Penis (tissue), 1 donor: ENCODE results near the genes ZNF445, ZNF197 and TMEM42.

GRCh38 chr3:43213157-43214128, 72.9 kb upstream of the SNRK start:
- PRO-cap: no peak

- PRO-cap: no peak
Measured at GRCh38 chr3:43288630-43289900, 2.7 kb downstream of the SNRK start.

GRCh38 chr3:43347500-43348318, 61.4 kb downstream of the SNRK start:
- PRO-cap: no peak

DNA sequence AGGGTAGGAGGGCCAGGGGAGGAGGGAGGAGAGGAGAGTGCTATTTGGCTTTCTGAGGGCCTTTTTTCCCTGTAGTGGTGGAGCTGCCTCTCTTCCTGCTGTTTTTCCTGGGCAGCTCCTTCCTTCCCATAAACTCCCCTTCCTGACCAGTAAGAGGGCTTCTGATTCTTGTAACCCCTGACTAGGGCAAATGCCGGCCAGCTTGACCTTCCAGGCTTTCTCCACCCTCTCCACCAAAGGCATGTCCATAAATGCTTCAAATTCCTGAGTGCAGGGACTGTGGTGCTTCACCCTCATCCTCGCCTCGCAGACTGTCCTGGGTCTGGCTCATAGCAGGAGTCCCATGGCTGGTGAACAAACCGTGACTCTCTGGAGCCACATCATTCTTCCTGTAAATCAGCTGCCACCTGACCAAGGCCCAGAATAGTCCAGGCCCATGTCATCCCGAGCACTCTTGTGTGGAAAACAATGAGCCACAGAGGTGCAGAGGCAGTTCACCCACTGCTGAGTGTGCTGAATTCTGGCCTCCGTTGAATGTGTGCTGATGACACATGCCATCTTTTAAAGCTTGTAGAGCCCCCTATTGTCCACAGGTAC, 68.5 kb downstream of the ABHD5 start:
- PRO-cap: no peak

DNA sequence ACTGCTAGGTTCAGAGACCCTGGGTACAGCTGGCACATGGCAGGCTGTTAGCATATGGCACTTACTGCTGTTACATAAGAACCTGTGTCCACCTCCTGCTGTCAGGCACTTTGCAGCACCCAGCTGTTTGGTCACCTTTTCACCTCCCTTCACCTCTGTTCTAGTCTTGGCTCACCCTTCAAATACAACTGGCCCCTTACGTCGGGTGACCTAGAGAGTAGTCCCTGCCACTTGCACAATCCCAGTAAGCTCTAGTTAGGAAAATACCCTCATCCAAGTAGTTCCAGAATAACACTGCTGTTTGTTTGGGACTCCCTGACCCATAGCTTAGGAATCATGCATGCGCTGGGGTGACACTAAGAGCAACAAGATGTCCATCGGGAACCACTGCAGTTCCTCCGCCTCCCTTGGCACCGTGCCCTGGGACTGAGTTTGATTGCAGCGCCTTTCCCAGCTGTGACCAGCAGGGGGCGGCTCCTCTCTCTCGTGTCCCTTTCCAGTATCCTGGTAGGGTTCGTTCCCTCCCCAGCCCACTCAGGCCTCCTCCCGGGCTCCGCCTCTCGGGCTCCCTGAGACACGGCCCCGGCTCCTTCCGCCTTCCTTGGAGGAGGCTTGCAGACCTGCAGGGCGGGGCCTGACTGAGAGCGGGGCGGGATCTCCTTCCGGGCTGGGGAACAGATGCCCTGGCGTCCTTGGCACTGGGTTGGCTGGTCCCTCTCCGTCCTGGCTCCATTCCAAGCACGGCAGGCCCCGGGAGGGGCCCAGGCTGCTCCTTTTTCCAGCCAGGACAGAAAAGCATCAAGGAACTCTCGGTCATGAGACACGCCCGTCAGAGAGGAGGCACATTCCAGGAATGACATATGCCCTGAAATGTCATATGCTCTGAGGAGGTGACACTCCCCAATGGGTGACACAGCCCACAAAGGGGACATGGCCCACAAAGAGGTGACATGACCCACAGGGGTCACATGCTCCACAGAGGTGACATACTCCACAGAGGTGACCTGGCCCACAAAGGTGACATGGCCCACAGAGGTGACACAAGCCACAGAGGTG, 78.7 kb downstream of the ABHD5 start:
- PRO-cap: unidirectional peak, plus-strand start at position 641 of the sequence

DNA sequence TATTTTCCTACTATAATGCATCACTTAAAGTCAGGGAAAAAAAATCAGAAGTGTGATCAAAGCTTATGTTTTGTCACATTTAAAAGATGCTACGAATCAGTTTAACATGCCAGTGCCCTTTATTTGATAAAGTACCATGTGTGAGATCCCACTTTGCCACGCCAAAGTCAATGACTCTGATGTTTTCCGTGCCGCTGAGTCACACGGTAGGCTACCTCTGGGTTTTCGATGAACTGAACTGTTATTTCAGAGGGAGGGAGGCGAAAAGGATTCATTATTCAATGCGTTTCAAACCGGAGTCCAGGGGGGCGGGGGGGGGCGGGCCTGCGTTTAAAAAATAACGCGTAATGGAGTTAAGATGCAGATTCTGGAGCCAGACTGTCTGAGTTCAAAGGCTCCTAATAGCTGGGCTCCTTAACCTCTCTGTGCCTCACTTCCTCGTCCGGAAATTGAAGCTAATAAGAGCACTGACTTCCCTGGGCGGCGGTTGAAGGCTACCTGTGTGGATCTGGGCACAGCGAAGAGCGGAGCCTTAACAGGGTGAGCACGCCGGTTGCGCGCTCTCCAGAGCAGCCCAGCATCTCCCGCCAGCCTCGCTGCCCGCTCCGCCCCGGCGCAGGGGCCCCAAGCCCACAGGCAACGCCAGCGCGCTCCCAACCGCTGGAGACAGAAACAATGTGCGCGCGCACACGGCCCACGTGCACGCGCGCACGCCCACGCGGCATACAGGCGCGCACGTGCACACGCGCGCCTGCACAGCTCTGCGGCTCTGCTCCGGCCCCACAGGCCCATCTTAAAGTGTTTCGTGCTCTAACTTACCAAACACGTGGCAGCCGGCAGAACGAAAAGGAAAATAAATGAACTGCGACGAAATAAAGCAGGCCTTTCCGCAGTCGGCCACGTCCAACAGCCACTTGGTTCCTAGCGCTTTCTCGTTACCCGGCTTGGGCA, 203.3 kb downstream of the ABHD5 start:
- PRO-cap: no peak

DNA sequence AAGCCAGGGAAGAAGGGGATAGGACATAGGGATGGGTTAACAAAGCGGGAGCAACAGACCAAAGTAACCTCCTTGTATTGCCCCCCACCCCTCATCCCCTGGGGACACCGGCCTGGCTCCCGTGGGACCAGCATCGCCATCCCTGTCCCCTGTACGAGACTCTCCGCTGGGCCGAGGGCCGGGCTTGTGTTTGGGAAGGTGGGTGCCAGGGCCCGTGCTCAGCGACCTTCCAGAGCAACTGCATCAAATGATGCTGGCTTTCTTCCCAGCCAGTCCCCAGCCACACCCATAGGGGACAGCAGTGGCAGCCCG, 203.9 kb downstream of the ABHD5 start:
- PRO-cap: no peak

GRCh38 chr3:44446759-44447036, 30.8 kb downstream of the ZNF445 start:
- PRO-cap: no peak

DNA sequence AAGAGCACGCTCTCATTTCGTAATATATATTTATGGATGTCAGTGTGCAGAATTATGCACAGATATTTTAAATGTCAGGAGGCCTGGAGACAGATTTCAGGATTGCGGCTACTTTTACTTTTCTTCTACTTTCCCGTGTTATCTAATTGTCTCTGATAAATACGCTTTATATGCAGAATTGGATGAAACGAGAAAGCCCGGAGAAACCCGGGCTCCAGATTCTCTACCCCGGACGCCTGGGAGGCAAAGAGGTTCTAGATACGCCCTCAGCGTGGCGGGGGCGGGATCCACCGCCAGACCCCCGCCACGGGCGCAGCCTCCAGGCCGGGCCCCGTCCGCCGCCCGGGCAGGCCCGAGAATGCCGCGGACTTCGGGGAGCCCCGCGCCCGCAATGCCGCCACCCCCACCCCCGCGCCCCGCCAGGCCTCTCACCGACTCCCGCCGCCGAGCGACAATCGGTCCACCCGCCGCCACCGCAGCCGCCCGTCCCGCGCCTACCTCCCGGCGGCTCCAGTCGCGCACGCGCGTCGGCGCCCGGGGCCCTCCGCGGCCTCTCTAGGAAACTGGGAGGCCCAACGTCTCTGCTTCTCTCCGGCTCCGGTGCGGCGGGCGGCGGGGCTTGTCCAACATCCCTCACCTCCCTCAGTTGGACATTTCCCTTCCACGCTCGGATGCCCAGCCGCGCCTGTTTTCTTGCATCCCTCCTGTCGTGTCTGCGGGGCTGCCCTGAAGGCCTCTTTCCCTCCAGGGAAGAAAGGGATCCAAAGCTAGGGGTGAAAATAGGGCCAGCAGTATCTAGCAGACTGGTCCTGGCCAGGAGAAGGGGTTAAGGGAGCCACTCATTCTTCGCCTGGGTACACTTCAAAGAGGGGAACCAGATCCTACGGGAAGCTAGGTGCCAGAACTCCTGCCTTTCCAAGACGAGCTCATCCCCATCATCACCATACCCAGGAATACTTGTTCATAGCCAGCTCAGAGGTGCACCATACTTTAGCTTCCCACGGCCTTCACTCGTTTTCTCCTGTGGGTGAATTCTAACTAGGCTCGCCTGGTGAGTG, at the start of gene ZNF445:
Gene ZNF445, minus strand, starts transcription at position 512 of the 1,058 bp plus-strand sequence.
- PRO-cap: bidirectional peak, plus-strand start at position 597 of the sequence, minus-strand start at position 496 of the sequence

GRCh38 chr3:44624601-44625563, at the start of gene ZNF197:
ZNF197 (plus strand) TSS chr3:44625036.
- PRO-cap: bidirectional peak, plus-strand start at chr3:44625080, minus-strand start at chr3:44624862

GRCh38 chr3:44632213-44632865, 7.5 kb downstream of the ZNF197 start:
- PRO-cap: no peak

DNA sequence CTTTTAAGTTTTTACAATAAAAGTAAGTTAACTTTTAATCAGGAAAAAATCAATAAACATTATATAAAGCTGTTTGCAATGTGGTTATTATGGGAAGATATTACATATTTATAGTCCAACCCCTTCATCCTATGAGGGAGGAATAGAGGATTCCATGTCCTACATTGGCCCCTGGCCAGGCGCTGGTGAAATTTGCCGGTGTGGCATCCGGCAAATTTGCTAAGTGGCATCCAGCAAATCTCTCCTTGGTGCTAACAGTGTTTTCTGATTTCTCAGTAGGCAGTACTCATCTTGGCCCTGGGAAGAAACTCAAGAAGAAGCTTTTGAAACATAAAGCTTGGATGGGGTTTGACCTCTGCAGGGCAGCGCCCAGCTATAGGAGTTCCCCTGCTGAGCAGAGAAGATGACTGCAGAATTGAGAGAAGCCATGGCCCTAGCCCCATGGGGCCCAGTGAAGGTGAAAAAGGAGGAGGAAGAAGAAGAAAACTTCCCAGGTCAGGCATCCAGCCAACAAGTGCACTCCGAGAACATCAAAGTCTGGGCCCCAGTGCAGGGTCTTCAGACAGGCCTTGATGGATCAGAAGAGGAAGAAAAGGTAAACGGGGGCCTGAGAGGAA, 2.2 kb downstream of the ZNF35 start:
- PRO-cap: no peak

- PRO-cap: bidirectional peak, plus-strand start at chr3:44861925, minus-strand start at chr3:44861762; bidirectional peak, plus-strand start at chr3:44862217, minus-strand start at chr3:44862157
Measured at GRCh38 chr3:44861628-44862449, at the start of gene TMEM42. TMEM42 (plus strand) TSS chr3:44861912.

- PRO-cap: no peak
Measured at GRCh38 chr3:44914311-44915002, 40.0 kb downstream of the TGM4 start.

DNA sequence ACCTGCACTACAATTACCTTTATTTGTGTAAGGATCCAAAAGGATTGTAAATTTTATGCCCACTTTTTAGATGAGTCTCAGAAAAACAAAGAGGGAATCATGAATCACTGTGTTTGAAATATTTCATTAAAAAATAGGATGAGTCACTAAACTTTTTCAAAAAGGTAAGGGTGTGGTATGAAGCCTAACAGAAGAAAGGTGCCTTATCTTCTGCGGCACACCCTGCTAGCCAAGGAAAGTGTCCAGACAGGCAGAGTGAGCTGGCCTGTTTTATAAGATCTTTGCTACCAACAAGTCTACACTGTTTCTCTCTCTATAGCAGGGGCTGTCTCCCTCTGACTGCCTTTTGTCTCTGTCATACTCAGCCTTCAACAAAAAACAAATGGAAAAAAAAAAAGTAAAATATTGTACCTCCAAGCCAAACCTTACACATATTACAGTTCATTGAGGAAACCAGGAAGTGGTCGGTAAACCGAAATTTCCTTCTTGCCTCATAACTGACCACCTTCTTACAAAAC, 9.2 kb downstream of the ZDHHC3 start:
- PRO-cap: unidirectional peak, plus-strand start at position 232 of the sequence

DNA sequence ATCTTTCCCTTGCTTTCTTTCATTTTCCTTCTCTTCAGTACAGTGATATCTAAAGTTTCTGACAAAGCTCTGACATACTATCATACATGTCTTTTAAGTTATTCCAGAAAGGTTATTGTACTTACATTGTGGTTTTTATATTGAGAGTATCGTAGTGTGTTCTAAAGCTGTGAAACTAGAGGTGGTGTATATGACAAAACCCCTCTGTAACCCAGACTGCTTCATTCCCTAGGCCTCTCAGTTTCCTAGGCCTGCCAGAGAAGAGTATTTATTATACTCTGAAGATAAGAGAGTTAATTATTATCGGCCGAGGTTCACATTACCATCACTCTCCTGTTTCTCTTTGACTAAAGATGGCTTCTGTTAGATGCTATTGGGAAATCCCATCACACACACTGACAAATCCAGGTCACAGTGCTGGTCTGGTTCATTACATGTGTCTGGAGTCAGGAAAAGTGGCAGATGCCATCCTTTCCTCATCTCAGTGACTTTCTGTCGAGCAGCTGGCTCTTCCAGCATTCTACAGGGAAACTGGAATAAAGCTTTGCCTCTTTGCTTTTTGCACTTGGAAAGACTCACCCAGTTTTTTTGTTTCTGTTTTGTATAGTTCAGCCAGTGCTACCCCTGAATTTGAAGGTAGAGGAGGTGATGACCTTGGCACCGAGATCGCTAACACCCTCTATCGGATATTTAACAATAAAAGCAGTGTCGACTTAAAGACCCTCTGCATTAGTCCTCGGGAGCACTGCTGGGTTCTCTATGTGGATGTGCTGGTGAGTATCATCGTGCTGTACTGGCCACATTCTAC, 20.6 kb downstream of the EXOSC7 start:
- PRO-cap: no peak

- PRO-cap: unidirectional peak, plus-strand start at chr3:45021849
Measured at GRCh38 chr3:45021398-45022029, 4.6 kb upstream of the CLEC3B start.

GRCh38 chr3:45110047-45110888, 35.9 kb downstream of the CDCP1 start:
- PRO-cap: no peak

DNA sequence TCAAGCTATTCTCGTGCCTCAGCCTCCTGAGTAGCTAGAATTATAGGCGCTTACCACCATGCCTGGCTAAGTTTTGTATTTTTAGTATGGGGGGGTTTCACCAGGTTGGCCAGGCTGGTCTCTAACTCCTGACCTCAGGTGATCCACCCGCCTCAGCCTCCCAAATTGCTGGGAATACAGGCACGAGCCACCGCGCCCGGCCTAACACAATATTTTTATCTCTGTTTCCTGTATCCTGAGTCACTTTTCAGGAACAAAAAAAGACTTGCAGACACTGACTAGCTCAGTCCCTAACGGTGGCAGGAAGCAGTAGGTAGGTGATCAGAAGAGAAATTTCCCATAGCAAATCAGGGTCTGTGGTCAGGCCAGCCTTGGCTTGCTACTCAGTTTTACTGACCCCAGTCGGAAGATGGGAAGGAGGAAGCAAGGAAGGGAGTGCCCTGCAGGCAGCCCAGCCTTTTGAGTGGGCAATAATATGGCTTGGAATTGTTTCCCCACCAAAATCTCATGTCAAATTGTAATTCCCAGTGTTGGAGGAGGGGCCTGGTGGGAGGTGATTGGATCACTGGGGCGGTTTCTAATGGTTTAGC, 19.3 kb upstream of the CDCP1 start:
- PRO-cap: no peak

GRCh38 chr3:45182967-45183720, 37.0 kb upstream of the CDCP1 start:
- PRO-cap: bidirectional peak, plus-strand start at chr3:45183550, minus-strand start at chr3:45183285